Endometrial microvascular endothelial cells (primary cell): ENCODE measurements around a stretch of chr2.

DNA sequence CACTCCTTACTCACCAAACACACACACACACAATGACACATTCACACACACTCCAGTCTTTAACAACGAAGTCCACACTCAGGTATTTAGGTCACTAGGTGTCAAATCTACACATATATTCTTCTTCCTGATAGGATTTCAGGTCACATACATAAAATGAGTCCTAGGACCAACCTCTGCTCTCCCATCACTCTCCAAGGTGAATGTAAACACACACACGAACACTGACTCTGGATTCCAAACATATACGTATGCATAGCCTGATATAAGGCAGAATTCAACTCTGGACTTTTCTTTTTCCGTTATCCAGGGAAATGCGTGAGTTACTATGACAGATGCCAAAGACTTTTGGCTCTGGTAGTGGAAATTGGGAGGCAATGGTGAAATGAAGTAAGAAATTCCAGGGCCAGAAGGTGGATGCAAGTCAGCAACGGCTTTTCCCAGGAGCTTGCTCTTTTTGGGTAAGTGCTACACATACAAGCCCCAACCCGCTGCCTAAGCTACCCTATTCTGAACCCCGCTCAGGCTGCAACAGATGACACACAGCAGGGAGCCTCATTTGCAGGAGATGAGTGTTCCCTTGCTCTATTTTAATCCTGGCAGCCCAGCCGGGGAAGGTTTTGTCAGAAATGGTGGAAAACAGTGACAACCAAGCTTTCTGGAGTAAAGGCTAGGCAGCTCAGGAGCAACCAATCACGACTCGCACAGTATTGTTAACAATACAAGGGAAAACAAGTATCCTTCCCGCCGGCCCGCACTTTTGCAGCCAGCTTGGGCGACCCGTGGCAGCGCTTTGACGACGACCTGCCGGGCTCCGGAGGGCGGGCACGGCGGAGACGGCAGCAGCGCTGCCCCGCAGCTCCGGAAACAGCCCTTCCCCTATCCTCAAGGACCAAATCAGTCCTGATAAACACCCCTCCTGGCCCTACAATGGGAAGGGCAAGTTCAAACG, 659 bp upstream of the C2orf73 start:
- RAMPAGE, long total RNA: no peak

DNA sequence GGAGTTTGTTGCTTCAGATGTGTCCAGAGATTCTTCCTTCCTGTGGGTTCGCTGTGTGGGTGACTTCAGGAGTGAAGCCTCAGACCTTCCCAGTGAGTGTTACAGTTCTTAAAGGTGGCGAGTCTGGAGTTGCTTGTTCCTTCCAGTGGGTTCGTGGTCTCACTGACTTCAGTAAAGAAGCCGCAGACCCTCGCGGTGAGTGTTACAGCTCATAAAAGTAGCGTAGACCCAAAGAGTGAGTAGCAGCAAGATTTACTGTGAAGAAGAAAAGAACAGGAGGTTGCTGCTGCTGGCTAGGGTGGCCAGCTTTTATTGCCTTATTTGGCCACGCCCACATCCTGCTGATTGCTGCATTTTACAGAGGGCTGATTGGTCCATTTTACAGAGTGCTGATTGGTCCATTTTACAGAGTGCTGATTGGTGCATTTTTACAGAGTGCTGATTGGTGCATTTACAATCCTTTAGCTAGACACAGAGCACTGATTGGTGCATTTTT, 34.0 kb upstream of the SPTBN1 start:
- RAMPAGE, long total RNA: no peak

GRCh38 chr2:54559358-54560110, 103.4 kb downstream of the SPTBN1 start:
- RAMPAGE, long total RNA: no peak

DNA sequence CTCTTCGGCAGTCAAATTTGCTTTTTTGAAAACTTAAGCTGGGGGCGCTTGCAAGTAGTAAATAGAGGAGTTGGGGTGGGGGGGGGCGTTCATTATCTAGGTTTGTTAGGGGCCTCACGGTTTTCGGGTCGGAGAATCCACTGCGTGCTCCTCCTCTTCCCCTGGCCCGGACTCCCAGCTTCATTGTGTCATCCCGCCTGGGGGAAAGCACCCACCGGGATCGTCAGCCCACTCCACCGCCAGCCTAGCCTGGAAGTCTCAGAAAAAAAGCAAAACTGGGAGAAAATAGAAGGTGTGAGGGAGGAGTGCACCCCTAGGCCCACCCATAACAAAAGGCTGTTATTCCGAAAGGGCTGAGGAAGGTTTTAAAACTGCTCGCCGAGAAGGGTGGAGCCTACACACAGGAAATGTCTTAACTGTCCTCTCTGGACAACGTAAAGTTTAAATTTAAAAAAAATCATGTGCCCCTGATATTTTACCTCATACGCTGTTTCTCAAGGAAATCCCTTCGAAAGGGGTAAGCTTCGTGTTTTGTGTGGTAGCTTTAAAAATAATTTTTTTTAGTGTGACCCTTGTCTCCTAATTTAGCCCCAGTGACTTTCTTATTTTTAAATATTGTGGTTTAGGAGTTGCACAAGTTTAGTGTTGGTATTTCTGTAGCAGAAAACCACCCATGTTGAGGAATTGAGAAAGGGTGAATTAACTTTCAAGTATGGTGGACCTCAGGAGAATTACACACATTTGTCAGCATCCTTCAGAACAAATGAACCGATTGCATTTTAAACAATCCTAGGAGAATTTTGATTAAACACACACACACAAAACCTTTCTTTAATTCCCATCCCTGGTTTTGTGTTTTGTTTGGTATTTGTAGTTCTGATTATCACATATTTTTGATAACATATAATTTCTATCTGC, 104.2 kb downstream of the SPTBN1 start:
- RAMPAGE, long total RNA: no peak

GRCh38 chr2:54566781-54567752, 110.9 kb downstream of the SPTBN1 start:
- RAMPAGE, long total RNA: no peak

- RAMPAGE, long total RNA: no peak
These were observed 116.4 kb downstream of the SPTBN1 start for GRCh38 chr2:54572271-54573240.

DNA sequence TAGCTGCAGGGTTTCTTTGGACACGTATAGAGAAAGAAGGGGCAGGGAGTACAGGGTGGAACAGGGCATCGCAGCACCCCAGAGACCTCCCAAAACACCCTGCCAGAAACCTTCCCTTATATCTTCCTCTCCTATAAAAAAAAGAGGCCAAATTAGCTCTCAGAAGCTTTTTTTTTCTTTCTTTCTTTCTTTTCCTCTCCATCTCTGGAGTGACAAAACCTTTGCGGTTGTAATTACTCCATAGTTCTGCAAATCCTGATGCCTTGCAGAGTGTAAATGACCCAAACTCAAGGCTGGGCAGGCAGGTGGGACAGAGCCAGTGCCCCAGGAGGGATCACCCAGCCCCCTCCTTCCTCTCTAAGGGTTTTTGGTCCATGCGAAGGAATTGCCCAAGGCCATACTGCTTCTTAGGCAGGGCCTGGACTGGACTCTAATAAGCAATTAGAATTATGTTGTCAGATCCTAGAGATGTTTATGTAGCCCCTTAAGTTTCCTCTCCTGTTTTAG, 119.2 kb upstream of the EML6 start:
- RAMPAGE, long total RNA: no peak

GRCh38 chr2:54644076-54644638, 79.3 kb upstream of the EML6 start:
- RAMPAGE, long total RNA: no peak

DNA sequence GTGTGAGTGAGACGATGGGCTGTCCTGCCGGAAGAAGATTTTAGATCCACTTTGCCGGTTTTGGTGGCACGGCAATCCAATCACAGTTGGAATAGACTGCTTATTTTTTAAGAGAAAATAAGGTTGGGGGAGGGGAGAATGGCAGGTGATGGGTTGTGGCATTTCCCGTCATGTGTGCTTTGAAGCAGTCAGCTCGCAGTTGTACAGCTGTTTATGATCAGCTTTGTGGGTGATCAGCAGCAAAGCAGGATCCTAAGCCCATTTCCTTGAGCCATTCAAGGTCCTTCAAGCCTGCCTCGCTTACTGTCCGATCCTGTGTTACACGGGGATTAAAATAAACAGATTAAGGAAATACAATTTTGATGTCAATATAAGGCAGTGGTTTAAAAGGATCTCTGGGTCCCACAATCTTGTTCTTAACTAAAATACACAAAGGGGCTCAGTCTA, 152.3 kb downstream of the RTN4 start:
- RAMPAGE, long total RNA: no peak

DNA sequence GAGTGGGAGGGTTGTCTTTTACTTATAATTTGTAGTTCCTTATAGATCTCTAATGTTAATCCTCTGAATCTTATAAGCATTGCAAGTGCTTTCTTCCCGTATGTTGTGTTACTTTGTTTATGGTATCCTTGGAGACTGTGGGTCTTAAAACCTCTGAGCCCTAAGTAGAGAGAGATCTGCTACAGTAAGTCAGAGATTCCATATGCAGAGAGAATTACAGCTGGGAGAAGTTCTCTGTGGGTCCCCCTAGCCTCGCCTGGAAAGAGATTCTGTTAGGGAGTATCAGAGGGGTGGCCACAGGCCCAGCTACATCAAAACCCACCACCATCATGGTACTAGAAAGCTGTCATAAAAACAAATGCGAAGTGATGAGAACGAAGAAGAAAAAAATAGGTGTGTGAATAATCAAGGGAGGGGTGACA, 93.8 kb downstream of the RTN4 start:
- RAMPAGE, long total RNA: no peak

- RAMPAGE, long total RNA: no peak
These were observed 82.3 kb downstream of the RTN4 start for GRCh38 chr2:54967895-54968489.

DNA sequence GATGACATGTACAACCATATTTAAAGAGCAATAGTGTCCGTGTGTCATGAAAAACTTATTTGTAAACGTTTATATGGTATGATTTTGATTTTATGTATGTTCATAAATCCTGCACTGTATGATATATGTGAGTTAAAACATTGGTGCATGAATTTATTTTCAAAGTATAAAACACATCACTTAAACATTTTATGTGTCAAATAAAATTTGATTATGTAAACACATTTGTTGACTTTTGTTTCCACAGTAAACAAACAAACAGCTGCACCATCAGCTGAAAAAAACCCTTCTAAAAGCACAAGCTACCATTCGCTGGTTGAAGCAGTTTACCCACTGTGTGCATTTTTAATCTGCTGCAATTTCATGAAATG, 78.5 kb downstream of the RTN4 start:
- RAMPAGE, long total RNA: no peak

GRCh38 chr2:55013105-55013770, 37.0 kb downstream of the RTN4 start:
- RAMPAGE, long total RNA: no peak

GRCh38 chr2:55049352-55049889, 830 bp downstream of the RTN4 start:
- RAMPAGE, long total RNA: no peak

GRCh38 chr2:55120455-55121291, 70.4 kb upstream of the RTN4 start:
- RAMPAGE, long total RNA: no peak

GRCh38 chr2:55163203-55163612, 68.9 kb downstream of the CLHC1 start:
- RAMPAGE, long total RNA: no peak

GRCh38 chr2:55862592-55863315, 60.8 kb downstream of the EFEMP1 start:
- RAMPAGE, long total RNA: no peak

DNA sequence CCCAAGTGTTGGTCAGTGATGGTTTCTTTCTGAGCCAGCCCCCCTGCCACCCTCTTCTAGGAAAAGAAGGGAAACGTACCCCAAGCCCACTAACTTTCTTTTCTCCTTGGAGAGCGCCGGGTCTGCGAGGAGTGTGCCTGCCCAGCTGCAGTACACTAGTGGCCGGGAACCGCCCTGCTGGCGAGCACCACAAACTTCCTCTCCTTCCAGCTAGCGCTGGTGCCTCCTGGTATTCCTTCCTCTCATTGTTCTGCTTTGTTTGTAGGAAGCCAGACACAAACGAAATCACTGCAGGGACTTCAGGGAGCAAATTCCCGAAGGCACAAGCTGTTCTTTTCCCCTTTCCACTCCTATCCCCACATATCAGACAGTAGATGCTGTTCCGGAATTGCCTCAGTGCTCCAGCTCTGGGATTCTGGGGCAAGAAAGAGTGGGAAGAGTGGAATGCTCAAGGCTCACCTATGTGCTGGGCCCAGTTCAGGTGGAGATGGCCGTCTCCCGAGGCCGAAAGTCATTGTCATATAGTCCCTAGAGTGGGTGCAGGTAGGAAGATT, 1.9 kb downstream of the CCDC85A start:
- RAMPAGE, long total RNA: start-site peak on the minus strand centred at position 169 of the sequence, 41 bp wide, 25 and 33 reads in 2 replicates

- RAMPAGE, long total RNA: no peak
These were observed 52.3 kb downstream of the CCDC85A start for GRCh38 chr2:56236146-56236514.

GRCh38 chr2:58039055-58039601, 7.5 kb upstream of the VRK2 start:
- RAMPAGE, long total RNA: no peak